Ovary (tissue), 7 donors: ENCODE results near the genes OR8B3, OR8B4, TBRG1 and FEZ1.

DNA sequence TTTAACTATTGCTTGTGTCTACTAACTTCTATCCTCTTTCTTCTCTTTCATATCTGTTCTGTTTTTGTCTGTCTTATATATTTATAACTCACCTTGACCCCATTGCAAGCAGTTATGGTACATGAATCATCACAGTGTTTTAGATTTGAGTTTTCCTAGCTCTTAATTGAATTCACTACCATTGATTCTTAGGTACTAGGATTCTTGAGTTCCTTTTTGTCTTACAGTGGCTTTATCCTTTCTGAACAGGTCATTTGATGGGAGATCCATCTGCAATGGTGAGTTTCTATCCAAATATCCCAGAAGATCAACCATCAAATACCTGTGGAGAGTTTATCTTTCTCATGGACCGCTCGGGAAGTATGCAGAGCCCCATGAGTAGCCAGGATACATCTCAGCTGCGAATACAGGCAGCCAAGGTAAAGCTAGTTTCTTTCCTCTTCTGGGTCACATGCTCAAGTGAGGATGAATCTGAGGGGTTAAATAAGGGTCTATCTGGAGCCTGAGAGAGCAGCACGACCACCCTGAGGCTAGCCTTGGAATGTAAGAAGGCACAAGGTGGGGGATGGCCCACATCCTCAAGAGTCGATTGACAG is 7.6 kb downstream of the VWA5A start:
- PRO-cap, 7 experiments, result no peak in any of the 7 experiments
- RAMPAGE, long total RNA, 2 experiments, result no peak in any of the 2 experiments

DNA sequence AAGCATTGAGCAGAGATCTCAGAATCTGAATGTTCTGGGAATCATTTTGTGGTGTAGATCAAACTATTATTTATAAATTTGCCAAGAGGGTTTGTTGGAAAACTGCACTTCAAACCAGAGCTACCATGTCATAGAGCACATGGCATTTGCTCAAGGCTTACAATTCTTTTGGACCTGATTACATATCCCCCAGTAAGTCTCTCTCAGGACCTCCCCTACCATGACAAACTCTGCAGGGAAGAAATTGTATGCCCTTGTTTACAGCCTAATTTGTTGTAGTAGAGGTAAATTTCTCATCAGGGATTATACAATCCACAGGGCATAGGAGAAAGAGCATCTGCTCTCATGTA is at the start of gene OR8B3:
TSS of gene OR8B3 (minus strand) at position 198 of the 350 bp plus-strand sequence.
- PRO-cap, 7 experiments, result no peak in any of the 7 experiments
- RAMPAGE, long total RNA, 2 experiments, result no peak in any of the 2 experiments

DNA sequence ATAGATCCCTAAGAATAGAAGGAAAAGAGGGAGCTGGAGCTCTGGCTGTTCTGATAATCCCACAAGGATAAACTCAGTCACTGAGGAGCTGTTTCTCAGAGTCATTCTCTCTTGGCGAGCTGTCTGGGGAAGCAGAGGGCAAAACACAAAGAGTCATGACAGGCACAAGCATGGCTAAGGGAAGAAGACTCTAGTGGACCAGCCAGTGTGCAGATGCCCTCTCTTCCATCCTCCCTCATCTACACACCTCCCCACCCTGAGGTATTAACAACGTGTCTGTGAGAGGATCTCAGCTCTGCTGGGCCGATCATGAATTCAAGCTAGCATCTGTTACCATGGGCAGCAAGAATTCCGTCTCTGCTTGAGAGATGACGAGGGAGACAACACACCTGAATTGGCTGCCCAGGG is at the start of gene OR8B4:
TSS of gene OR8B4 (minus strand) at position 105 of the 408 bp plus-strand sequence.
- PRO-cap, 7 experiments, result no peak in any of the 7 experiments
- RAMPAGE, long total RNA, 2 experiments, result no peak in any of the 2 experiments

DNA sequence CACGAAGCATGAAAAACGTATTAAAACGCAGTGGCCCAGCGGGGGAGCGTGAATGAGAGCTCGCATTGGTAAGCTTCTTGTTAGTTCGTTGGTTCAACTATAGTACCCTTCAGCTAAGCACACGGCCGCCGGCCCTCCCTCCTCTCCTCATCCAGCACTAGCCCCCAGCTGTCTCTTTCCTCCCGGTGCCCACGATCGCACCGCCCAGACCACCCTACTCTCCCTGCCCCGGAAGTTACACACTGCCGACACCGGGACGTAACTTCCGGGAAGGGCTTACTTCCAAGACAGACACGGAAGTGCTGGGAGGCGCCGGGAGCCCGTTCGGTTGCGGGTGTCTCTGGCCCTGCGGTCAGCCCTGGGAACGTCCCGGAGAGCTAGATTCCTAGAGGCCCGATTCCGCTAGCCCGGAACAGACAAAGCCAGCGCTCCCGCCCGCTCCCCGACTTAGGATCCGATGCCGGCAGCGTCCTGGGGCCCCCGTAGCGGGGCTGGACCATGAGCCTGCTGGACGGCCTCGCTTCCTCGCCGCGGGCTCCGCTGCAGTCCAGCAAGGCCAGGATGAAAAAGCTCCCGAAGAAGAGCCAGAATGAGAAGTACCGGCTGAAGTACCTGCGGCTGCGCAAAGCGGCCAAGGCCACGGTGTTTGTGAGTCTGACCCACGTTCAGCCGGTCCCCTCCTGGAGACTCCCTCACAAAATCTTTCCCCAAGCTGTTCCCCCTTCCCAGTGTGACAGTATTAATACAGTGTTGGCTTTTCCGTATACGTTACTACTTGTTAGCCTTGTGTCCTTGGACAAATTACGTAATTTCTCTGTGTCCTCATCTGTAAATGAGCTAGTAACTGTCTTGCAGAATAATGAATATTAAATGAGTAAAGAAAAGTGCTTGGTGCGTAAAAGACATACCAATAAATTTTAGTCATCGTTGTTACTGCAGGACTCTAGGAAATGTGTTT is at the start of gene TBRG1:
TSS of gene TBRG1 (plus strand) at position 279 of the 958 bp plus-strand sequence.
- PRO-cap, 7 experiments, result peak in 7 of 7 experiments; most common plus-strand start position 290 of the sequence (in 7); most common minus-strand start position 211 of the sequence (in 5)
- RAMPAGE, long total RNA, 2 experiments, result start-site peak on the plus strand in 2 of 2 experiments, centred at positions 292 to 310 of the sequence, 59 to 105 reads per replicate

- PRO-cap, 7 experiments, result no peak in any of the 7 experiments
- RAMPAGE, long total RNA, 2 experiments, result no peak in any of the 2 experiments
Observed at GRCh38 chr11:124625575-124625960, 2.9 kb downstream of the TBRG1 start.

DNA sequence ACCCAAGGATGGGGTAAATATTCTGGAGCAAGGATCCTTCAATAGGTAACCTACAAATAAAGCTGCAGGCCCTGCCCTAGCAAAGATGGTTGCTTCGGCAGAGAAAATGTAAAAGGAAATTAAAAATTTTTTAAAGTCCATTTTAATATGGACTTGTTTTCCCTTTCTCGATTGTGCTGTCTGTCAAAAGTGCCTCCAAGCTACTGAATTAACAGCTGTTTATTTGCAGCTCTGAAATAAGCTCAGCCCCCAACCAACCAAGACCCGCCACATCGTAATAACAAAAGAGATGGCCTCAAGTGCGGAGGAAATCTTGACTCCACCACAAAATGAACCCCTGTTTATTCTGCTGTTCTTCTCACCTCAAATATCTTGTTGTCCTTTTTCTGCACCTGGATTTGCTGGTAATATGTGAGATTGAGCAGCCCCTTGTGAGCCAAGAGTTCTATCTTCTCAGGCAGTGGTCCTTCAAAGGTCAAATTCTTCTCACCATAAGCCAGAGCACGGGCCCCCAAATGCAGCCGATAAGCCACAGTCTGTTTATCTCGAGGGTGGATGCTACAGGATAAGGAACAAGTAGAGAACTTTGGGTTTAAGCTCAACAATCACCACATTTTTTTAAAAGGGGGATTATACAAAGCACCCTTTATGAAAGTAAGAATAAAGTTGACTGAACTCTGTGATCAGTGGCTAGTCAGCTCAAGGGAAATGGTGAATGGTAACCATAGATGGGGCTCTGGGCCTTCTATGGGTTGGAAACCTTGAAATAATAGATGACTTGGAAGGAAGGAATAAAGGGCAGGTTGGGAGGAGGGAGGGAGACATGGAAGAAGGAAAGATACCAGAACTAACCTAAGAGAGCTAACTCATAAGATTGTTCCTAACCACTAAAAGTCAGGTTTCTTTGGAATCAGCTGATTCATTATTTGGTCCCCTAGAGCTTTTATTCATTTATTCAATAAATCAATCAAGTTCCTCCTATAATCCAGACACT is 15.8 kb downstream of the TBRG1 start:
- PRO-cap, 7 experiments, result no peak in any of the 7 experiments
- RAMPAGE, long total RNA, 2 experiments, result no peak in any of the 2 experiments

DNA sequence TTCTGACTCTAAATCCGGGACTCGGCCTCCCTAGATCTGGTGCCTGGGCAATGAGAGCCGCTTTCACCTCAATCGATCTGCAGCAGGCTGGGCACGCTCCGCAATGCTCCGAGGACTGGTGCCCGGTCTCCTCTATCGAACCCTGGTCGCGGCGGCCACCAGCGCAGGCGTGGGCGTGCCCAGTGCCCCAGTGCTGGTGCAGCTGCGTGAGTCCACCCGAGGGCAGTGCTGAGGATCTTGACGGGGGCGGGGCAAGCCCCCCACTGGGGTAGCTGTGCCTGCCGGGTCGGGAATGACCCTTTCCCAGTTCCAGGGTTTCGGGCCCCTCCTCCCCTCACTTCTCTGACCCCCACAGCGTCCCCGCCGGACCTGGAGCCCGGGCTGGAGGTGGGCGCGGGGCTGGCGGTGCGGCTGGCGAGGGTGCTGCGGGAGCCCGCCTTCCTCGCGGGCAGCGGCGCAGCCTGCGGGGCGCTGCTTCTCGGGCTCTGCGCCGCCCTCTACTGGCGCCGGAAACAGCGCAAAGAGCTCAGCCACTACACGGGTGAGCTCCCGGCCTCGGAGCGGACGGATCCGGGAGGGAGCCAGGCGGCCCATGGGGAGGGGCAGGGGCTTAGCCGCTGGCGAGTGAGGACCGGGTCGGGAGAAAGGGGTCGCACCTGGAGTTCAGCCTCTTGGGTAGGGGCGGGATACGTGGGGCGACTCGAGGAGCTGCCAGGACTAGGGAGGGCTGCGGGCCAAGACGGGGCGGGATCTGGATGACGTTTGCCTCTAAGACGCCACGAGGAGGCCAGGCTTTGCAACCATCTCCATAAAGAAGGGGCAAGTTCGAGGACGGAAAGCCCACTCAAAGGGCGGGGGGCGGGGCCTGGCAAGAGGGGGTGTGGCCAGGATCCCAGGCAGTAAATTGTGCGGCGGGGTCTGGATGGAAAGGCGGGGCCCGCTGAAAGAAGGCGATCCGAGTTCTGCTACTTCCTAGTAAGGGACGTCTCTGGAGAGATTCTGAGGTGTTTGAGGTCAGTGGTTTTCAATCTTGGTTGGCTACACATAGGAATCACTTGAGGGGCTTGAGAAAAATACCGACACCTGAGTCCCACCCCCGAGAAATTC is 11.0 kb downstream of the ROBO3 start:
- PRO-cap, 7 experiments, result peak in 7 of 7 experiments; most common plus-strand start position 263 of the sequence (in 5); most common minus-strand start position 463 of the sequence (in 5)
- RAMPAGE, long total RNA, 2 experiments, result start-site peak on the plus strand in 2 of 2 experiments, centred at positions 909 to 939 of the sequence, 179 to 436 reads per replicate

- PRO-cap, 7 experiments, result peak in 3 of 7 experiments; most common plus-strand start chr11:124898723 (in 2); most common minus-strand start chr11:124898579 (in 2)
- RAMPAGE, long total RNA, 2 experiments, result no peak in any of the 2 experiments
Observed at GRCh38 chr11:124898199-124899275, 872 bp upstream of the ROBO4 start.

DNA sequence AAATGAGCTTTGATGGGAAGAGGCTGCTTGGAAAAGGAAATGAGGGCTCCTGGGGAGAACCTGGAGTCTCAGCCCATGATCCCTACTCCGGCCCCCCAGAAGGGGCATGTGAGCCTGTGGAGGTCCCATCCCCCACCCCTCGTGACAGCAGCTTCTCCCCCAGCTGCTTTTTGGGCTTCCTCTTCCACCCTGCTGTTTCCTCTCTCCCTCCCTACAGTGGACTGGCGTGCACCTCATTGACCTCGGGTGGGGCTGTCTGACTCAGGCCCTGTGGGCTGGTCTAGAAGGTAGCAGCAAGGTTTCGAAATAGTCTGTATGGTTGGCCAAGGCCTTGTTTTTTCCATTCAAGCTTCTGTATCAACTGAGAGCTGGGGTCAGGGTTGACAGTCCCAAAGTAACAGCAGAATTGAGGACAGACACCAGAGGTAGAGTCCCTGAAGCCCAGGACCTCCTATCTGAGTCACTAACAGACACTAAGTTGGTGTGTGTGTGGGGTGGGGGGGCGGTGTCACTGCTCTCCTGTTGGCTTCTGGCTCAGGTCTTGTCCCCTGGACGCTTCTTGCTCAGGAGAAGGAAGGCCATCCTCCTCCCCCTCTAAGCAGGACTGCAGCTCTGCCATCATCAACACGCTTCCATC is 7.7 kb downstream of the SLC37A2 start:
- PRO-cap, 7 experiments, result peak in 2 of 7 experiments; most common minus-strand start position 108 of the sequence (in 2)
- RAMPAGE, long total RNA, 2 experiments, result no peak in any of the 2 experiments

DNA sequence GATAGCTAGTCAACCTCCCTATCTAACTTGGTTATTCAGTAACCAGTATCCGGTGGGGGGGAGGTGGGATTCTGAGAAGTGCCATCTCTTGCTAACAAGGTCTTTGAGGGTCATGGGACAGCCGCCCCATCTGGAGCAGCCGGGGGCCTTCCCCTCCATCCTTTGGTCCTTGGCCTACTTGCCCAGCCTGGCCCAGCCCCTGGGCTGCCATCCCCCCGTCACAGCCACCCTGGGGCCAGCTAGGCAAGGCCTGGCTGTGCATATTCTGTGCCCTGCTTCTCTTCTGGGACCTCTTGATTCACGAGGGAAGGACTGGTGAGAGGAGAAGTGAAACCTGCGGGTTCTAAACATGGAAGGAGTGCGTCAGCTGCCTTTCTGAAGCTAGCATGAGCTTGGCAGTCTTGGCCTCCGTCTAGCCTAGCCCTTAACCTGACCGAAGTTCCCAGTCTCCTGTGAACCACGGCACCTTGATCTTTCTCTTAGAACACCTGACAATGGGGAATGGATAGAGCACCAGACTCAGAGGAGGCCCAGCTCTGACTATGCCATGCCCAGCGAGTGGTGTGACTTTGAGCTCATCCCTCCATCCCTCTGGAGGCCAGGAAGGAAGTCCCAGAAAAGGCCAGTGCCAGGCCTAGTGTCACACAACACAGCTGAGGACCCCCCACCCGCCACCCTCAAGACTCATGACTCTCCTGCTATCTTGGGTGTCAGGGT is 9.4 kb downstream of the SLC37A2 start:
- PRO-cap, 7 experiments, result no peak in any of the 7 experiments
- RAMPAGE, long total RNA, 2 experiments, result no peak in any of the 2 experiments

DNA sequence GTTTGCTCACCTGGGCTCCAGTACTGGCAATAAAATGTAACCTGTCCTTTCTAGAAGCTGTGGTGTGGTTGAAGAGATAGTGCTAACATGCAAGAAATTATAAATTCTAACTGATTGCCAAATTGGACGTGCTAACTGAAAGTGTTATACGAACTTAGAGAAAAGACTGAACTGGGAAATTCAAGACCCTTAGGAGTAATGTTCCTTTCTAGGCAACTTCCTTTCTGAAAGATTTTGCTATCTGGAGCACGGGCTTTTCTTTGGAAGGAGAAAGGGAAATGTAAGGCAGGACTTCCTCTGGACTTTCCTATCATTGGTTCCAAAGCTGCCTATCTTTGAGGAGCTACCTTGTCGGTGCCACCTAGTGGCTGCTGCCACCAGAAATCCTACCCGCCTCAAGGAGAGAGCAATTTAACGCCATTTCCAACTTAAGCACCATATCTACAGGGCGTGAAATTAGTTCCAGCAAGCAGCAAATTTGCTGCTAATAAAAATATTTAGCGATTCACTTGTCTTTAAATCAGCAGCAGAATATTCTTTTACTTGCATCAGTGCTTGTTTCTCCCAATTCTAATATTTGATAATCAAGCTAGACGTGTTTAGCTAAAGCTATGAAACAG is 12.7 kb upstream of the TMEM218 start:
- PRO-cap, 7 experiments, result peak in 4 of 7 experiments; most common plus-strand start position 377 of the sequence (in 1); most common minus-strand start position 226 of the sequence (in 3)
- RAMPAGE, long total RNA, 2 experiments, result no peak in any of the 2 experiments

GRCh38 chr11:125214612-125215357 is 50.2 kb downstream of the PKNOX2 start:
- PRO-cap, 7 experiments, result peak in 4 of 7 experiments; most common plus-strand start chr11:125215159 (in 3); most common minus-strand start chr11:125214850 (in 1)
- RAMPAGE, long total RNA, 2 experiments, result no peak in any of the 2 experiments

GRCh38 chr11:125274220-125274822 is 109.8 kb downstream of the PKNOX2 start:
- PRO-cap, 7 experiments, result no peak in any of the 7 experiments
- RAMPAGE, long total RNA, 2 experiments, result no peak in any of the 2 experiments

- PRO-cap, 7 experiments, result no peak in any of the 7 experiments
- RAMPAGE, long total RNA, 2 experiments, result no peak in any of the 2 experiments
Observed at GRCh38 chr11:125408151-125408861, 87.8 kb downstream of the FEZ1 start.

DNA sequence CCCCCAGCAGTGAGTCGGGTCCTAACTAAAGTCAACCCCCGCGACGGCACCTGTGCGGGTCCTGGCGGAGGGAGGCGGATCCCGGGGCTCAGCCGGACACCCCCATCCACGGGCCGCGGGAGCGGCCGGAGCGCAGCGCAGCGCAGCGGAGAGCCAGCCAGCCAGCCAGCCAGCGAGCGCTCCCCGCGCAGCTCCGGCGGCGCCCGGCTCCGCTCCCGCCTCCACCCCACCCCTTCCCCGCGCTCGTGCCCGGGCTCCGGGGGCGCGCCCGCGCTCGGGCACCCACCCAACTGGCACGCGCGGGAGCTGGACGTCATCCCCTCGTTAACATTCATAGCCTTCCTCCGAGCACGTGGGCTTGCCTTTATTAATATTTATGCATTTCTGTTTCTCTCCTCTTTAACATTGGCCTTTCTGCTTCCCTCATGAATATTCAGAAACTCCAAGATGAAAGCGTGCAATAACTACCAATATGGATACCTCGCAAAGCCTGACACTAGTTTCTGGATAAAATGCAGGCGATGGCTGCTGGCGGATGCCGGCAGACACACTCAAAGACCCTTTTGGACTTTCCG is at the start of gene FEZ1:
TSS of gene FEZ1 (minus strand) at position 195 of the 575 bp plus-strand sequence.
- PRO-cap, 7 experiments, result peak in 7 of 7 experiments; most common plus-strand start position 436 of the sequence (in 5); most common minus-strand start position 195 of the sequence (in 7)
- RAMPAGE, long total RNA, 2 experiments, result start-site peak on the minus strand in 1 of 2 experiments, centred at position 172 of the sequence, 52 reads per replicate

DNA sequence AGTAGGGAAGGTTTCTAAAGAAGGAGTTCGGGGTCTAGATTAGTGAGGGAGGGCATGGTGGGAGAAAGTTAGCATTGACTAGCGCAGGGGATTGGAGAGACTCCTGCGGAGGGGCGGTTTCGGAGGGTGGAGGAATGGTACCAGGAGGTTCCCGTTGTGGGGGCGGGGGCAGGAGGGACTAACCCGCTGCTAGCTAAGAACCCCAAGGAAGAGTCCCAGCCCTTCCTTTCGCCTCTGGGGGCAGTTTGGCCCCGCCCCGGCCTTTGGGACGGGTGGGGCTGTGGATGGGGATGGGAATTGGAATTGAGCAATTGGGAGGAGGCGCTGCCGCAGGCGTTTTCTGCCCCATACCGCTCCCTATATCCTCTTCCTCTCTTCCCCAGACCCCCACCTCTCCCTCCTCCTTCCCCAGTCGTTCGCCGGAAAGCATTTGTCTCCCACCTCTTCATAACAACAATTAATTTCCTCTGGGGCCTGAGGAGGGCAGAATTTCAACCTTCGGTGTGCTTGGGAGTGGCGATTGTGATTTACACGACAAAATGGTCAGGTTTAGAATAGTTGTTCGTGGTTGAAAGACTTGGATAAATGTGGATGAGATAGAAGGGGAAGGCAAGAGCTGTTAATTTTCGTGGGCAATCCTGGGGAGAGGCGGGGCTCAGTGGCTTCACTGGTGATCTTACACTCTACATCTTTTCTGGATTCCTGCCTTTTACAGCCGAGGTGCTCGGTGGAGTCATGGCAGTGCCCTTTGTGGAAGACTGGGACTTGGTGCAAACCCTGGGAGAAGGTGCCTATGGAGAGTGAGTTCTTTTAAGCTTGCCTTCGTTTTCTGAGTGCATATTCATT is 1.3 kb downstream of the CHEK1 start:
- PRO-cap, 7 experiments, result no peak in any of the 7 experiments
- RAMPAGE, long total RNA, 2 experiments, result no peak in any of the 2 experiments

DNA sequence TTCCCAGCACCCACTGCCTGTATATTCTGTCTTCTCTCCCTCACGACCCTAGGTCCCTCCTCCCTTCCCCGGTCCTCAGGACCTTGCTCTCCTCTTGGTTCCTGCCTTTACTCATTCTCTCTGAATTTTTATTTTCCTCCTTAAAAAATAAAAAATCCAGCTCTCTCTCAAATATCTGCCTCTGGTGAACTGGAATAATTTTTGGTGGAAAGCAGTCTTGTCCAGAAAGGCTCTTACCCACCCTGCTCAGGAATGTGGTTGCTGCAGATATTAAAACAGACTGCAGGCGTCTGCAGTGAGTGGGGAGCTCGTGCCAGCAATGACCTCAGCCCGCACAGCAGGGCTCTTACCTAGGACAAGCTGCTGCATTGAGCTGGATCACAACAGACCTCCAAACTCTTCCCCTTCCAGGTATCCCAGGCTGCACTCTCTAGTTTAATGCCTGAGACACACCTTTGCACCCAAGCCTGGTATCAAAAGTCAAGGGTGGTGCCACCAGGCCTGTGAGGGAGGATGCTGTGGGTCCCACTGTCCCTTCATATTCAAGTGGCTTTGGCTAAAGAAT is 69.6 kb upstream of the CDON start:
- PRO-cap, 7 experiments, result peak in 1 of 7 experiments; most common minus-strand start position 191 of the sequence (in 1)
- RAMPAGE, long total RNA, 2 experiments, result no peak in any of the 2 experiments

GRCh38 chr11:126172479-126173258 is 38.8 kb downstream of the RPUSD4 start:
- PRO-cap, 7 experiments, result no peak in any of the 7 experiments
- RAMPAGE, long total RNA, 2 experiments, result no peak in any of the 2 experiments

DNA sequence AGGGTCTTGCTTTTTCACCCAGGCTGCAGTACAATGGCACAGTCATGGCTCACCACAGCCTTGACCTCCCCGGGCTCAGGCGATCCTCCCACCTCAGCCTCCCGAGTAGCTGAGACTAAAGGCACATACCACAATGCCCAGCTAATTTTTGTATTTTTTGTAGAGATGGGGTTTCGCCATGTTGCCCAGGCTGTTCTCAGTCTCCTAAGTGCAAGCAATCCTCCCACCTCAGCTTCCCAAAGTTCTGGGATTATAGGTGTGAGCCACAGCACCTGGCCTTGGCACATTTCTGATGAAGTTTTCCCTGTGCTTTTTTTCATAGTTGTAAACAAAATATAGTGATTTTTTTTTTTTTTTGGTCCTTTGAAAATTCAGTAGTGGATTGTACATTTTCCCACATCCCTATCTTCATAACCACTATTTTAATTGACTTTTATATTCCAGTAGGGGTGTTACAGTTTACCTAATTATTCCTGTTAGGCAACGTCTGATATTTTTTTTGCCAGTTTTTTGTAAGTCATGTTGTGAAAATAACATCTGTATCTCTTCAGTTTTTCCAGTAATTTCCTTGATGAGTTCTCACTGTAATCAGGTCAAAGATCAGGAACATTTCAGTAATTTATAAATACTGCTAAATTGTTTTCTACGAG is 8.5 kb downstream of the SRPRA start:
- PRO-cap, 7 experiments, result no peak in any of the 7 experiments
- RAMPAGE, long total RNA, 2 experiments, result no peak in any of the 2 experiments

GRCh38 chr11:126366840-126367481 is 11.5 kb downstream of the ST3GAL4 start:
- PRO-cap, 7 experiments, result no peak in any of the 7 experiments
- RAMPAGE, long total RNA, 2 experiments, result no peak in any of the 2 experiments